Helper T cell (primary cell): ENCODE measurements around the gene PGAP6.

DNA sequence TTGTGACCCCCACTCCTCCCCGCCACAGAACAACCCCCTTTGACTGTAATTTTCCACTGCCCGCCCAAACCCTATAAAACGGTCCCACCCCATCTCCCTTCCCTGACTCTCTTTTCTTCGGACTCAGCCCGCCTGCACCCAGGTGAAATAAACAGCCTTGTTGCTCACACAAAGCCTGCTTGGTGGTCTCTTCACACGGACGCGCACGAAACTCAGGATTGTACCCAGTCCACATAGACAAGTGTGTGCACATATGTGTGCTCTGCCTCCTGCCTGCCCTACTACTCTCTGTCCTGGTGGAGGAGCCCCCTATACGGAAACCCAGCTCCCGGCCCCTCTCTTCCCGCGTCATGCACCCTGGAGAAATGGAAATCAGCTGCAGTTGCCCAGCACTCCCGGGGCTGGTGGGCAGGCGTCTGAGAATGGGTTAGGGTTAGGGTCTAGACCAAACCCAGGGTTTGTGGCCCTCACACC, 2.4 kb upstream of the RHBDF1 start:
- PRO-cap, 2 experiments = no peak in any of the 2 experiments

DNA sequence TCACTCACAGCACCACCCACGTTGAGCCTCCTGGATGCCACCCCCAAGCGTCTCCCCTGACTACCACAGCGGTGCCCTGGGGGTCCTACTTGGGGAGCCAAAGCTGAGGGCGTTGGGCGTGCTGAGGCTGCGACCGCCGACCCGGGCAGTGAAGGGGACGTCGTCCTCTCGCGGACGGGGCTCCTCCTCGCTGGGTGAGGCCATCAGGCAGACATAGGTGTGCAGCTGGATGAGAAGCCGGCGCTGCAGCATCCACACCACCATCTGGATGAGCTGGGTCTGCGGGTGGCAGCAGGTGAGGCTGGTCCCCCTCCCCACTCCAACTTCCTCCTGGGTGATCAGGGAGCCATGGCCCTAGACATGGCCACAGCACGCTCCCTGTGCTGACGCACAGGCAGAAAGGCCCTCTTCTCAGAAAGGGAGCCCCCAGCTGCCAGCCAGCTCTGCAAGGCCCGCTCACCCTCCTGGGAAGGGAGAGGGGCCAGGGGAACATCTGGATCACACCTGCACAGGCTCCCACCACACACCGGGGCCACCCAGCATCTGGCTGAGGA, 11.7 kb downstream of the MPG start:
- PRO-cap, 2 experiments = no peak in any of the 2 experiments

- PRO-cap, 2 experiments = no peak in any of the 2 experiments
Measured at GRCh38 chr16:123888-124570, 14.4 kb downstream of the NPRL3 start.

DNA sequence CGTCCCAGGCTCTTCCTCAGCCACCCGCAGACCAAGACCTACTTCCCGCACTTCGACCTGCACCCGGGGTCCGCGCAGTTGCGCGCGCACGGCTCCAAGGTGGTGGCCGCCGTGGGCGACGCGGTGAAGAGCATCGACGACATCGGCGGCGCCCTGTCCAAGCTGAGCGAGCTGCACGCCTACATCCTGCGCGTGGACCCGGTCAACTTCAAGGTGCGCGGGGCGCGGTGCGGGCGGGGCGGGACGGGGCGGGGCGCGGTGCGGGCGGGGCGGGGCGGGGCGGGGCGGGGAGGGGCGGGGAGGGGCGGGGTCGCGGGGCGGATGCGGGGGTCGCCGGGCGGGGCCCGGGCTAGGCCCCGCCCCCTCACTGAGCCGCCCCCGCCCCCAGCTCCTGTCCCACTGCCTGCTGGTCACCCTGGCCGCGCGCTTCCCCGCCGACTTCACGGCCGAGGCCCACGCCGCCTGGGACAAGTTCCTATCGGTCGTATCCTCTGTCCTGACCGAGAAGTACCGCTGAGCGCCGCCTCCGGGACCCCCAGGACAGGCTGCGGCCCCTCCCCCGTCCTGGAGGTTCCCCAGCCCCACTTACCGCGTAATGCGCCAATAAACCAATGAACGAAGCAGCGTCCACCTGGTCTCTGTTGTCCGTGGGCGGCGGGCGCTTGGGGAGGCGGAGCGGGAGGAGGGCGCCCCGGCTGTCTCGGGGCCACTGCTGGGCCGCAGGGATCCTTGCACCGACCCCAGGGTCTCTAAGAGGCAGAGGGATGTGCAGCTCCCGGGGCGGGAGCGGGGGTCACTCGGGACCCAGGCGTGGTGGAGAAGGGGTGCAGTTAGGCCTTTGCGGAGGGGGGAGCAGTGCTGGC, 1.7 kb downstream of the HBZ start:
- PRO-cap, 2 experiments = no peak in any of the 2 experiments

GRCh38 chr16:284959-285497, 2.1 kb downstream of the PDIA2 start:
- PRO-cap, 2 experiments = no peak in any of the 2 experiments

DNA sequence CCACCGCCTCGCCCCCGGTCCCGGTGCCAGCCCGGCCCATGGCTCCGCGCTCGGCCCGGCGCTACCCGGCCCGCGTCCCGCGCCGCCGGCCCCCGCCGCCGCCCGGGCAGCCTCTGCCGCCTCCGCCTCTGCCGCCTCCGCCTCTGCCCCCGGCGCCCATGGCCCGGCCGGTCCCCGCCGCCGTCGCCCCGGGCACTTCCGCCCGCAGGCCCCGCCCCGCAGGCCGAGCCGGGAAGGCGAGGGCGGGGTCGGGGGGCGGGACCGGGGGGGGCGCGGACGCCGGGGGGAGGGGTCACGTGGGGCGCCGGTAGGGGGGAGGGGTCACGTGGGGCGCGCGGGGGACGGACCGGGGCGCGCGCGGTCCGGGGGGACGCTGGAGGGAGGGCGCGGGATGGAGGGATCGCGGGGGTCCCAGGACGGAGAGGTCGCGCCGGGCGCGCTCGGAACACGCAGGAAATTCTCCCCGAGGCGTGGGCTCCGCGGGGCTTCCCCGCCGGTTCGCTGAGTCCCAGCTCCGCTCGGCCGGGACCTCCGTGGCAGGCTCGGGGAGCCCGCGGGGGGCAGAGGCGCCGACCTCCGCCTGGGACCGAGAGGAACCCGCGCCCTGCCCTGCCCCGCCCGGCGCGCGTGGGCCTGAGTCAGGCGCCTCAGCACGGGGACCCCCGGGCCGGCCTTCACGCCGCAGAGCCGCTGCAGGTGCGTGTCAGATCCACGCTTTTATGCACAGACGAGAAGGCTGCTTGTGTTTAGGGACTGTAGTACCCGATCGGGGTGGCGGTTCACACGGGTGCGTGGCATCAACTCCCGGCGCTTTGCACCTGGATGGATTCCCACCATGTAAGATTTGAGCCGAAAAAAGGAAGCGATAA, at the start of gene PGAP6:
Gene PGAP6 (minus strand): TSS at position 197 of the 869 bp plus-strand sequence.
- PRO-cap, 2 experiments = peak in 2 of 2 experiments; most common plus-strand start position 317 of the sequence (in 1); most common minus-strand start position 145 of the sequence (in 1)

- PRO-cap, 2 experiments = peak in 2 of 2 experiments; most common plus-strand start chr16:383546 (in 1); most common minus-strand start chr16:383387 (in 1)
Measured at GRCh38 chr16:383278-383661, 1.5 kb upstream of the PGAP6 start.

- PRO-cap, 2 experiments = no peak in any of the 2 experiments
Measured at GRCh38 chr16:383662-384626, 2.2 kb upstream of the PGAP6 start.

- PRO-cap, 2 experiments = no peak in any of the 2 experiments
Measured at GRCh38 chr16:398015-398597, 1.1 kb downstream of the NME4 start.

DNA sequence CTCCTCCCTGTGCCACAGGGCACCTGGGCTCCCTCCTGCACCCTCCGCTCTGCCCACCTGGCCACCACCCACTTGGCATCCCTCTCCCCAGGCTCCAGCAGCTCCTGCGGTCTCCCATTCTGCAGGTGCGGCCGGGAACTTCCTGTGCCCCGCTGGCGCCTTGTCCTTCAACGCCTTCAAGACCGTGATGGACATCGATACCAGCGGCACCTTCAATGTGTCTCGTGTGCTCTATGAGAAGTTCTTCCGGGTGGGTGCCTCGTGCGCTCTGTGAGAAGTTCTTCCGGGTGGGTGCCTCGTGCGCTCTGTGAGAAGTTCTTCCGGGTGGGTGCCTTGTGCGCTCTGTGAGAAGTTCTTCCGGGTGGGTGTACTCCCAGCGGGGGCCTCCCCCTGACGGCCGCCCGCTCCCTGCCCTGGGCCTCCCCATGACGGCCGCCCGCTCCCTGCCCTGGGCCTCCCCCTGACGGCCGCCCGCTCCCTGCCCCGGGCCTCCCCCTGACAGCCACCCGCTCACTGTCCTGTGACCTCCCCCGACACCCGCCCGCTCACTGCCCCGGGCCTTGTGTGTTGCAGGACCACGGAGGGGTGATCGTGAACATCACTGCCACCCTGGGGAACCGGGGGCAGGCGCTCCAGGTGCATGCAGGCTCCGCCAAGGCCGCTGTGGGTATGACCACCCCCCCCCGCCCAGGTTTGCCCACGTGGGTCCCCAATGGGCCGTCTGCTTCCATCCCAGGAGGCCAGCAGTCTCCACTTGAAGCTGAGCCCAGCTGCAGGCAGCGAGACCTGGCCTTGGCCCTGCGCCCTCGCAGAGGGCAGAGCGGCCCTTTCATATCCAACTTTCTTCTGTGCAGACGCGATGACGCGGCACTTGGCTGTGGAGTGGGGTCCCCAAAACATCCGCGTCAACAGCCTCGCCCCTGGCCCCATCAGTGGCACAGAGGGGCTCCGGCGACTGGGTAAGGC, 8.7 kb downstream of the DECR2 start:
- PRO-cap, 2 experiments = no peak in any of the 2 experiments

DNA sequence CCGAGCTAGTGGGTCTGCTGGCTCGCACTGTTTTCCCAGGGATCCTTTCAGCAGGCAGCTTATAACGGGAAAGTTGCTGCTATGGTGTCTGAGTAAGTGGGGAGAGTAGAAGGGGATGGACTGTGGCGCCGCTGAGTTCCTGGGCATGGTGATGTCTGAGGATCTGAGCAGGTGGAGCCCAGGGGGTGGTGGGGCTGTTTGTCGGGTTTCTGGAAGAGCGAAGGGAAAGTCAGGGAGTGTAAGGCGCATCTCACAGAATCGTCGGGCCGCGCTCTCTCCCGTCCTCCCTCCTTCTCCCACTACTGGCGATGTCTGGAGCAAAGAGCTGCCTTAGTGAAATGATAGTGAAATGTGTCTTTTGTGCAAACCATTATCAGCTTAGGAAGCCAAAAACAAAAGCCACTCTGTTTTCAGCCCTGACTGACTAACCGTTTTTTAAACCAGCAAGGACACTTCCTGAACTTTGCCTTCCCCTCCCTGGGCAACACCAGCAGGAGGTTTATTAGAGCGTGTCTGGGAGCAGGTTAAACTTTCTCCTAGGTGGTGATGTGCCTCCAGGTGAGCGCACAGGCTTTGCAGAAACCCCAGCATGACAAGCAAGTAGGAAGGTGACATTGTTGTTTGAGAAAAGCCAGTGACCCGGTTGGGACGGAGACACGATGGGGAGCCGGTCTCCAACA, 49.0 kb downstream of the RAB11FIP3 start:
- PRO-cap, 2 experiments = no peak in any of the 2 experiments

- PRO-cap, 2 experiments = no peak in any of the 2 experiments
Measured at GRCh38 chr16:525368-526082, 2.0 kb upstream of the CAPN15 start.

- PRO-cap, 2 experiments = no peak in any of the 2 experiments
Measured at GRCh38 chr16:529980-530754, 2.7 kb downstream of the CAPN15 start.

GRCh38 chr16:535264-535921, 7.9 kb downstream of the CAPN15 start:
- PRO-cap, 2 experiments = no peak in any of the 2 experiments

DNA sequence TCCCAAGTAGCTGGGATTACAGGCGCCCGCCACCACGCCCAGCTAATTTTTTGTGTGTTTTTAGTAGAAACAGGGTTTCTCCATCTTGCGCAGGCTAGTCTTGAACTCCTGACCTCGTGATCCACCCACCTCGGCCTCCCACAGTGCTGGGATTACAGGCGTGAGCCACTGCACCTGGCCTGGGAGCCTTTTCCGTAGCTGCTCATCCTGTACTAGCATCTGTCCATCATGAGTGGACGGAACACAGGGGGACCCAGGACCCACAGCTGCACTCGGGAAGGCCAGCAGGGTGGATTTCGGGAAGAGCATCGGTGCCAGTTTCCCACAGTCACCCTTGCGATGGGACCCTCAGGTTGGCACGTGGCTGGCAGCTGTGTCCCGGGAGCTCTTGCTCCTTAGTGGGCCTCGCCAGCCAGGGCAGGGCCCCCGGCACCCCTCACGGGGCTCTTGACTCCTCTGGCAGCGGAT, 9.1 kb downstream of the CAPN15 start:
- PRO-cap, 2 experiments = no peak in any of the 2 experiments

GRCh38 chr16:648604-649099, 513 bp upstream of the WDR90 start:
- PRO-cap, 2 experiments = no peak in any of the 2 experiments

- PRO-cap, 2 experiments = no peak in any of the 2 experiments
Measured at GRCh38 chr16:674348-675396, 799 bp upstream of the RHBDL1 start.

GRCh38 chr16:695166-696219, 5.3 kb upstream of the WDR24 start:
- PRO-cap, 2 experiments = peak in 2 of 2 experiments; most common plus-strand start chr16:695420 (in 2); most common minus-strand start chr16:695287 (in 1)

DNA sequence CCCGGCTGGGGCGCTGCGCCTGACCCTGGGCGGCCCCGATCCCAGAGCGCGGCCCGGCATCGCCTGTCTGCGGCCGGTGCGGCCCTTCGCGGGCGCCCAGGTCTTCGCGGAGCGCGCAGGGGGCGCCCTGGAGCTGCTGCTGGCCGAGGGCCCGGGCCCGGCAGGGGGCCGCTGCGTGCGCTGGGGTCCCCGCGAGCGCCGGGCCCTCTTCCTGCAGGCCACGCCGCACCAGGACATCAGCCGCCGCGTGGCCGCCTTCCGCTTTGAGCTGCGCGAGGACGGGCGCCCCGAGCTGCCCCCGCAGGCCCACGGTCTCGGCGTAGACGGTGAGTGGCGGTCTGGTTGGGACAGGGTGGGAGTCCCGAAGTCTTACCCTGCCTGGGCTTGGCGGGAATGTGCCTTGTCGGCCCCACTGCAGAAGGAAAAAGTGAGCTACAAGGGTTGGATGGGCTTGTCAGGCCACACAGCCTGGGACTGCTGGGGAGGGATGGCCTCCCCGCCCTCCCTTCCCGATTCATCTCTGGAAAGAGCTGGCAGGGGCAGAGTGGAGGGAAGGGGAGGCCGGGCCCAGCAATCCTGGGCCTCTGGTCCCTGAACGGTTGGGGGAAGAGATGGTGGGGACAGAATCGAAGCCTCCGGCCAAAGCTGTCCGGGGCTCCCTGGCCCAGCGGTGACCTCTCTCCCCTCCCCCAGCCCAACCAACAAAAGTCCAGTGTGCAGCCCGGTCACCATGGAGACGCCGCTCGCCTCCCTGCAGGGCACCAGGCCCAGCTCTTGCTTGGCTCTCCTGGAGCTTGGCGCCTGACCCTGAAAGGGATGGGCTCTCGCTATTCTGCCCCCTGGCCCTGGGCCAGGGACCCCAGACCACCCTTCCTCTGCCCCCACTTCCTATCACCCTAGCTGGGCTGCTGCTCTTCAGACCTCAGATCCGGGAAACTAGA, 1.0 kb downstream of the METRN start:
- PRO-cap, 2 experiments = no peak in any of the 2 experiments

DNA sequence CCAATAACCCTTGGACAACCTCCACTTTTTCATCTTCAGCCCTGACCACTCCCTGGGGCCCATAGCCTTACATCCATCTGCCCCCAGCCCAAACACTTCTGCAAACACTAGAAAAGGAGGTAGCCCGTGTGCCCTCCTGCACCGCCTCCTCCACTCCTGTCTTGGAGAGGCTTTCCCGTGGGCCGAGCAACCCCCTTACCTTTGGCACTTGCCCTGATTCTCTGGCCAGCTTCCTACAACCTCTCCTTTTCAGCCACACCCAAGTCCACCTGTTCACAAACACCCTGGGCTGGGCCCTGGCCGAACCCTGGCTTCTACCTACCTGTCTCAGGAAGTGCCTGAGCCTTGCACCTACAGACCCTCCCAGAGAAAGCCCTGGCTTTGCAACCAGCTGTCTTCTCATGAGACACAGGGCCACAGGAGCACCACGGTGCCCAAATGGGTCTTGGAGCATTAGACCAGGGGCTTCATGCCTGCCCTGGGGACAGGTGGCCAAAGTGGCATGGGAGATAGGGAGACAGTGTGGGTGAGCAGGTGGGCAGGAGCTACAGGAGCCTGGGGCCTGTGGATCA, 2.0 kb upstream of the ANTKMT start:
- PRO-cap, 2 experiments = no peak in any of the 2 experiments